Iris pigment epithelial cell (primary cell): ENCODE data around the gene PLAC8L1.

DNA sequence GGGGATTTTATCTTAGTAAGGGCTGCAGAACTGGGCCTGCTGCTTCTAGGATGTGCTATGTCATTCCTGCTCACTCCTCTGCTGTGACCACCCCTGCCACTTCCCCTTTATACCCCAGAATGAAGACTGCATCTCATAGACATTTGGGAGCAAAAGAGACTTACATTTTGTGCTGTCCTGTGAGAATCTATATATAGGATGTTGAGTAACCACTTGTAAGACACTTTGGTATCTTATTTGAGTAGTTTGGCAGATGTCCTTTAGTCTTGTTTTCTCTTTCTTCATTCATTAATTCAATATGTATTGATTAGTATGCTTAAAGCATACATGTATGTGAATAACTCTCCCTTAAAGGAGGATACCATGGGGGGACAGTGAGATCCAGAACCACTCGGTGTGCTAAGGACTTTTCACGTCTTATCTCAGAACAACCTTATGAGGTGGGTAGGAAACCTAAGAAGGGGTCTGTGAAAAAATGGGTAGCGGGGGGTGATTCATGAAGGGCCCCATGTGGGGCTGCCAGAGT is 76.4 kb downstream of the ARHGAP26 start:
- RRBS, result no CpG with 5 or more reads among the region's 3 CpGs

GRCh38 chr5:142910147-142910462 is 139.9 kb downstream of the ARHGAP26 start:
- RRBS, result no CpG with 5 or more reads among the region's 5 CpGs

GRCh38 chr5:143056797-143057127 is 286.6 kb downstream of the ARHGAP26 start:
- RRBS, result no CpG with 5 or more reads among the region's 1 CpG

DNA sequence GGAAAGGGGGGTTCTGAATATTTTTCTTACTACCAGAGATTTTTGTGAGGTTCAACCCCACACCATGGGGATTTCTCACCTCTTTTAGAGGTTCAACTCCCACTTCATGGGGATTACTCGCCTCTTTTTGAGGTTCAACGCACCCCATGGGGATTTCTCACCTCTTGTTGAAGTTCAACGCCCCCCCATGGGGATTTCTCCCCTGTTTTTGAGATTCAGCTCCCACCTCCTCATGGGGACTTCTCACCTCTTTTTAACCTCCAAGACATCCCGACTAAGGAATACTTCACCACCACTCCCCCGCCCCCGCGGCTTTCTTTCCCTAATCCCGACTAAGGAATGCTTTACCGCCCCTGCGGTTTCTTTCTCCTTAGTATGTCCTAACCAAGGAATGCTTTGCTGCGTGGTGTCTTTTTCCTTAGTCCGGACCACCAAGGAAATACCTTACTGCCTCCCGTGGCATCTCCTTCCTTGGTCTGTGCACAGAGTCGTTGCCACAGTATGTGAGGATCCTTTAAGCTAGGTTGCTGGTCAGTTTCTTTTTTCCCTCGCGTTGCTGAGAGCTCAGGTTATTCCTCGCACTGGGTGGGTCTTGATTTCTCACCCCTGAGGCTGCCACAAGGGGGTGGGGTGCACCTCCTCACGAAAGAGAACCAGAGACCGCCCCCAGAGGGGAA is 309.5 kb downstream of the NR3C1 start:
- RRBS, result no CpG with 5 or more reads among the region's 19 CpGs

DNA sequence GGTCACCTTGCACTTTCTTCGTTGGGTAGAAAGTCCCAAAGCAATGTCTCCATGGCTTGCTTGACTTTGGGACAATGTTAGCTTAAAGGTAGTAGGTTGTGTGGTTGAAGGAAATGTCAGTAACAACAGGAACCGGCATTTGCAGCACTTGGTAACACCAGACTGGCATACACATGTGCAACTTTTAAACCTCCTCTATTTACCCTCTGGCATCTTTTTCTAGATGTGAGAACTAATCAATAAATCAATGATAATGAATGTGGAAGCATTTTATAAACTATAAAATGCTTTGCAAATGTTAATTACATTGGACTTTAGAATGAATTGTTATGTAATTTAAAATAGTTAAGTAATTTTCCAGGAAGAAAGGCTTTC is 293.1 kb downstream of the NR3C1 start:
- RRBS, result no CpG with 5 or more reads among the region's 2 CpGs

DNA sequence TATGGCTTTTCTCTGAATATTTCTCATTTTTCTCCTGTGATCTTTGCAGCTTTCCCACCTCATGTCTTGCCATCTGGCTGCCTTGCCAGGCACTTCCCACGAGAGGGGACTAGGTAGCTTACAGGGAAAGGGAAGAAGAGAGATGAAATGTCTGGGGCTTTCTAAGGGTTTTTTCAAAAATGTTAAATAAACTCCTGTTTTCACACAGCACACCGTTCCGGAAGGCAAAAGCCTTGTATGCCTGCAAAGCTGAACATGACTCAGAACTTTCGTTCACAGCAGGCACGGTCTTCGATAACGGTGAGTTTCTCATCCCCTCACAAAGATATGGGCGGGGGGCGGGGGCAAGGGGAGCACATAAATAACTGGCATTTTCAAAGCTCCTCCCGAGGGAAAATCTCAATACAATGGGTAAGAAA is 189.7 kb downstream of the NR3C1 start:
- RRBS, result no CpG with 5 or more reads among the region's 10 CpGs

GRCh38 chr5:143222648-143223729 is 180.5 kb downstream of the NR3C1 start:
- RRBS, result no CpG with 5 or more reads among the region's 11 CpGs

DNA sequence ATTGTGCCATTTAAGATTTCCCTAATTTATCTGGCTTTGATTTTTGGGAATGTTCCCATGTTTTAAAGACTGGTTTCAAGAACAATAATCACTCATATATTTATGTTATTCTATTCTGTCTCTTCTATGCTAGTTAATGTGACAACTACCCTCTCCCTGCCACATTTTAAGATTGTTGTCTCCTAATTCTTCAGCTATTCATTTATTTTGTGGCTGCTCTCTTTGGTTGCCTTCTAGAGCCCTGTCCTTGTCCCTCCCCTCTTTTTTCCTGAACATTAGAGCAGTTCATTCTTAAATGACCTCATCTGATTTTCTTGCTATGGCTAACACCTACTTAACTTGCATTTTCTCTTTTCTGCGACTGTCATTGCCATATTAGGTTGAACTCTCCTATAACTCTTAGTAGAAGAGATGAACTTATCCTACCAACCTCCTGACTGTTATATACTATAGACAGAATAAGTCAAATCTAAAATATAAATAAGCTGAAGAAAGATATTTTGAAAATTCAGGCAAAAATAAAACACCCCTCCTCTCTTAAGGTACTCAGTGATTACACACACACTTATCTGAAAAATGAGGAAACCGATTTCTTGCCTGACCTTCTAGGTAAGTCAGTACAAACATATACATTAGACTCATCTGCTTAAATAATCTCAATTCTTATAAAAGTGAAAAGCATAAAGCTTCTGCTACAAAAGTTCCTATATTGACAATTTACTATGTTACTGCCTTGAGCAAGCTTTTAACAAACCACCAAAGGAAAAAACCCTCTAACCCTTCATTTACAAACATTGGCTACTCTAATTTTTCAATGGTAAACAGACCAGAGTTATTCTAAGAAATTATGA is 15.9 kb downstream of the NR3C1 start:
- RRBS, result no CpG with 5 or more reads among the region's 2 CpGs

DNA sequence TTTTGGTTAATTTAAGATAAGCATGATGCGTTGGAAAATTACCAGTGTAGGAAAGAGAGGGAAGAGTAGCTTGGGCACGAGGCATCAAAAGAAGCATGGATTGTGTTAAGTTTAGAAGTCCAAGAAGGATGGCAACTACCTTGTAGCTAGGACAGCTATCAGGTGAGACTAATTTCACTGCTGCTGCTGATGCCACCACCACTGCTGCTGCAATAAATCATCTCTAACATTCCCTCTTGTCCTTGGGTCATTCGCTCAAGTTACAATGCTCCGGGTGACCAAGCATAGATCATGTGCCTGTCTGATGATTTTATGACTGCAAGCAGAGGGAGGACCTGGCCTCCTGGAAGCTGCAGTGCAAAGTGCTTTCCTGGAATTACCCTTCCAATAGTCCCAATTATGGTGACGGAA is 334.5 kb downstream of the PRELID2 start:
- RRBS, result no CpG with 5 or more reads among the region's 5 CpGs

DNA sequence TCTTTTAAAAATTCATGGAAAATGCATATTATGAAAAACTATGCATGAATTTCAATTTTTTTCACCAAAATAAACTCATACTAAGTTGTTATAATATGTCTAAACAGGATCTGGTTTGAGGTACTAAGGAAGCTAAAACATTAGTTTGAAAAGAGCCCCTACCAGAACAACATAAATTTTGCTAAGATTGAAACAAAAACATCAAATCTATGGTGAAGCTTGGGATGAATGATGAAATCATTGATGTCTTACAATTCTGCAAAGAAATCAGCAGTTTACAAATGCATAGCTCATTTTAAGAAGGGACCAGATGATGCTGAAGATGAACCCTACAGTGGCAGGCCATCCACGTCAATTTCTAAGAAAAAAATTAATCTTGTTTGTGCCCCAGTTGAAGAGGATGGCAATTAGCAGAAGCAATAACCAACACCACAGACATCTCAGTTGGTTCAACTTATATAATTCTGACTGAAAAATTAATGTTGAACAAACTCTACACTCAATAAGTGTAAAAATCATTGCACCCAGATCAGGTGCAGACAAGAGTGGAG is 80.6 kb downstream of the PRELID2 start:
- RRBS, result no CpG with 5 or more reads among the region's 1 CpG

DNA sequence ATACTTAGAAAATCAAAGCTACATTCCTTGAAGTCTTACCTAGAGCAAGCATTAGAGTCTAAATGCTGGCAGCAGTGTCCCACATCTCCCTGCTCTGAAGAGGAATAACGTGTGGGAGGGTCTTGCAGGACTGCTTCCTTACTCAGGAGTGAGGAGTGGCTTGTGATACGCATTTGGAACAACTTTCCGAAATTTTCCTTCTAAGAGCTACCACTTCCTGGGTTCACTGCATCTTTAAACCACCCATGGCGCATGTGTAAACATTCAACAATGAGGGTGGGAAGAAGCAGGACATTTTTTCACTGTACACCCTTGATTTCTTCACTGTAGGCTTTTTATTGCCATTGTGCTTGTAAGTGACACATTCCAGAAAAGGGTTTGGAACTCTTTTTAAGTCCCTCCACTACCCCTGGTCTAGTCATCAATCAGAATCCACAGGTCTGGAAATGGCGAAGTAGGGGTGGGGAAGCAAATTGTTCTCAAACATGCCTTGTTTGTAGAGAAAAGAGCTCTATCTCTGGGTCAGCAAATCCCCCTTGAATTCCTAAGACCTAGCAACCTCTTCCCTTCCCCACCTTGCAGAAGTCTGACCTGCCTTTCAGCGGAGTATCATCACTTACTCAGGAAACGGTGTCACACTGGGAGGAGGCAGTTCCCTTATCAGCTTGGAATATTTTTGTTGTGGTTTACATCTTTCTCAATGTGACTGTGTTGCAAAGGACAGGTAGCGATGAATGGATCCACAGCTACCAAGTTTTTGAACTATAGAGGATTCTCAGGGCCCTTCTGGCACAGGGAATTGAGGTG is 3.1 kb downstream of the SH3RF2 start:
- RRBS, result no CpG with 5 or more reads among the region's 8 CpGs

DNA sequence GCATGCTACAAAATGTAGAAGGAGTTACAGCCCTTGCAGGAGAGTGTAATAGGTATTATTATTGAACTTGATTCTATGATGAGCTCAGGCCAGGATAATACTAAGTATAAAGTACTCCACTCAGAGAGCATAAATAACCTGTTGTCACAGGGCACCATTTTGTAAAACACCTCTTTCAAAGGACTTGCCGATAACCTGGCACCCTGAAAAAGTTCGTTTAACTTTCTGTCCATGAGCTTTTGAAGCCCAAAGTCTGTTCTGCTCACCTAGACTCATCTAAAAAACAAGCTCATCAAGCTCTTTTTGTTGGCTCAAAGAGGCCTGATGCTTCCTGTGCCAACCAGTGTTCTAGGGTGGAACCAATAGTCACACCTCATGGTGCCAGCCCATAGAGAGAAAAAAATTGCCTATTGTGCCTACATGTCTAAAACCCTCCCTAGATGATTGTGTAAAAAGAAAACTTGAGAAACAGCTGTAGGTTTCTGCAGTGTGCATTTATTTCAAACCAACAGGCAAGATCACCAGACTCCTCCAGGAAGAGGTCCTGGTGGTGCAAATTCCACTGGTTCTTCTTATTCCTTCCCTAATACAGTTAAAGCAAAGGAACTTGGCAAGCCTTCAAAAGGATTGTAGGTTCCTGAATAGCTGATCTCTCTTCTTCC is 4.7 kb downstream of the SH3RF2 start:
- RRBS, result no CpG with 5 or more reads among the region's 2 CpGs

- RRBS, result no CpG with 5 or more reads among the region's 9 CpGs
Observed at GRCh38 chr5:145949017-145949604, 12.7 kb downstream of the SH3RF2 start.

DNA sequence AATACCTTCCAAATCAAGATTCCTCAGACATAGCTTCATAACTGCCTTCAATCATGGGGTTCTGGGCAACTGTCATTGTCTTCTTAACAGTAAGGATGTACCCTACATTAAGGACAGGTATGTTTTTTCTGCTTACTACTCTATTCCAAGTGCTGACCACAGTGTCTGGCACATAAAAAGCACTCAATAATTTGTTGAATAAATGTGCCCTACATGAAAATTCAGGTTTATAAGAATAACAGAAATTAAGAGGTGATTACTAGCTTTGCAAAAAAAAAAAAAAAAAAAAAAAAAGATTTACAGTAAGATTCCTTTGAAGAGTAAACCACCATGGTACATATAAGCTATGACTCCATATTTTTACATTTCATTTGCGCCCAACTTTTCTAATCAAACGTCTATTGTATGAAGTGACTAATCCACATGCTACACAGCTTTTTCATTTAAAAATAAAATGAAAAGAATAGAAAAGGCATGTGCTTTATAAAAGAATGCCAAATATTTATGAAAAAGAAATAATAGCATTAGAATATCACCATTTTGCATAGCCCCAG is at the start of gene PLAC8L1:
Gene PLAC8L1, minus strand, starts transcription at position 268 of the 554 bp plus-strand sequence.
- RRBS, result no CpG with 5 or more reads among the region's 2 CpGs

- RRBS, result 0% methylated on average over 12 of the region's 43 CpGs
Observed at GRCh38 chr5:146447428-146448051, 407 bp downstream of the TCERG1 start.

DNA sequence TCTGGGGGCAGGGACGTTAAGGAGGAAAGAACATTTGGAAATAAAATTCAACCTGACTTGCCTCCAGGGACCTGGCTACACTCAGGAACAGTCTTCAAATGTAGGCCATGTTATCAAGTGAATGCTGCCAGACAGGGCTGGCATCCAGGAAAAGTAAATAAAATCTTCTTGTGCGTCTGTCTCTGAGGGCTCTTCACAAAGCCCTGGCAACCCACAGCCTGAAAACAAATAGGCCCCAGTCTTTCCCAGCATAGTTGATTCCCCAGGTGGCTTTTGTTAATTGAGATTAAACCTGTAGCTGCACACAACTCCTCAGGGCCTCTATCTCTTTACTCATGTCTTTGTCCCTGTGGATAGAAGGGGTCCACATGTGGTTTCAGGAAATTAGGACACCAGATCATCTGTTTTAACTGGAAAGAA is 55.5 kb downstream of the STK32A start:
- RRBS, result no CpG with 5 or more reads among the region's 2 CpGs

GRCh38 chr5:147403485-147403917 is 106.4 kb downstream of the DPYSL3 start:
- RRBS, result no CpG with 5 or more reads among the region's 3 CpGs

GRCh38 chr5:147403934-147404797 is 105.7 kb downstream of the DPYSL3 start:
- RRBS, result no CpG with 5 or more reads among the region's 12 CpGs